Subcutaneous adipose tissue (tissue), 3 donors: Measurements from ENCODE around the gene SERP2.

GRCh38 chr13:42354951-42355504, 83.1 kb downstream of the AKAP11 start:
- PRO-cap: no peak
- RAMPAGE, long total RNA, 3 experiments: no peak in any of the 3 experiments

GRCh38 chr13:42963227-42964006, 28.6 kb downstream of the EPSTI1 start:
- PRO-cap: no peak
- RAMPAGE, long total RNA, 3 experiments: no peak in any of the 3 experiments

DNA sequence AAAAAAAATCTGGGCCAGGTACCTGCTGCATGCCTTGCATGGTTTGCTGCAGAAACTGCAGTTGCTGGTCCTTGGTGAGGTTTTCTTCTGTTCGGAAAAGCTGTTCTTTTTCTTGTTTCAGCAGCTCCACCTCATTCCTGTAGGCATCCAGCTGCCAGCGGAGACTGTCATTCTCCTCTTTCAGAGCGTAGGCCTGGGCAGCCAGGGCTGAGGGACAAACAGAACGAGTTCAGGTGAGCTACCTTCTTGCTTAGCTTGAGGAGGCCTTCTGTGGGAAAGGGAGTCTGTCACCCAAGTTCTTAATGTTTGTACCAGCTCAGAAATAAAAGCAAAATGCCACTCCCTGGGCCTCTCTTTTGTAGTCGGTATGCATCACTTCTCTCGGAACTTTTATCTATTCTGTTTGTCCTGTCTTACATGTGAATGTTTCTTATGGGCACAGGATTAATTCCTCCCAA, 275.0 kb downstream of the DNAJC15 start:
- PRO-cap: no peak
- RAMPAGE, long total RNA, 3 experiments: start-site peak on the minus strand in 1 of 3 experiments, centred at position 169 of the sequence, 8 reads per replicate

GRCh38 chr13:43331667-43331948, 308.2 kb downstream of the DNAJC15 start:
- PRO-cap: no peak
- RAMPAGE, long total RNA, 3 experiments: no peak in any of the 3 experiments

- PRO-cap: no peak
- RAMPAGE, long total RNA, 3 experiments: no peak in any of the 3 experiments
These were observed 43.8 kb downstream of the SMIM2 start for GRCh38 chr13:44117348-44117569.

GRCh38 chr13:44368364-44368563, 5.4 kb upstream of the SERP2 start:
- PRO-cap: no peak
- RAMPAGE, long total RNA, 3 experiments: no peak in any of the 3 experiments

DNA sequence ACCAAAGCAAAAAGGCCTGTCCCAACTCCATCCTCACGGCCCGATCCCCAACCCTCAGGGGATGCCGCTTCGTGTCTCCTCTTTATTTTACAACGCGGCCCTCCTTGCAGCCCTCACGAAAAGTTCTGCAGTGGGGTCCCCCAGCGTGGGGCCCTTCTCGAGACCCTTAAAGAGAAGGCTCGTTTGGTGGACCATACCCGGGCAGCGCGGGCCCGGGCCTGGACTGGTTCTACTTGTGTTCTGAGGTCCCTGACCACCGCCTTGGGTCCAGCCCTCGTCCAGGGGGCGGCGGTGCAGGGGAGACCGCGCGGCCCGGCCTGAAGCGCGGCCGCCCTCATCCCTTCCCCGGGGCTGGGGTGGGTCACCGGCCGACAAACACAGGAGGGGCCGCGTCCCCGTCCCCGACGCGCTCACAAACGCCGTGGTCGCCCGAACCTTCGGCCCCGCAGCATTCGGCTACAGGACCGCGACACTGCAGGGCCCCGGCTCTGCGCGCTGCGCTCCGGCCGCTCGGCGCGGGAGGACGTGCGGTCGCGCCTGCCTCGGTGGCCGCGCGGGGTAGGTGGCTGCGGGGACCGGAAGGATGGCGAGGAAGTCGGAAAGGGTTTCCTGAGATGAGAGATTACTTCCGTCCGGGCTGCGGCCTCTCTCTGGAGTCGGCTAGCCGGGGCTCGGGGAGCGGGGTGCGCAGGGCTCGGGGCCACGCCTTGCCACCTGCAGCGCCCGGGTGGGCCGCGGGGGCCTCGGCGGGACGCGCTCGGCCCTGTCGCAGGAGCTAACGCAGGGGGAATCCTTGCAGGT, at the start of gene SERP2:
TSS of gene SERP2 (plus strand) at position 625 of the 801 bp plus-strand sequence.
- PRO-cap: unidirectional peak, plus-strand start at position 448 of the sequence
- RAMPAGE, long total RNA, 3 experiments: no peak in any of the 3 experiments

GRCh38 chr13:44396844-44397706, 23.5 kb downstream of the SERP2 start:
- PRO-cap: bidirectional peak, plus-strand start at chr13:44397209, minus-strand start at chr13:44397074
- RAMPAGE, long total RNA, 3 experiments: no peak in any of the 3 experiments

DNA sequence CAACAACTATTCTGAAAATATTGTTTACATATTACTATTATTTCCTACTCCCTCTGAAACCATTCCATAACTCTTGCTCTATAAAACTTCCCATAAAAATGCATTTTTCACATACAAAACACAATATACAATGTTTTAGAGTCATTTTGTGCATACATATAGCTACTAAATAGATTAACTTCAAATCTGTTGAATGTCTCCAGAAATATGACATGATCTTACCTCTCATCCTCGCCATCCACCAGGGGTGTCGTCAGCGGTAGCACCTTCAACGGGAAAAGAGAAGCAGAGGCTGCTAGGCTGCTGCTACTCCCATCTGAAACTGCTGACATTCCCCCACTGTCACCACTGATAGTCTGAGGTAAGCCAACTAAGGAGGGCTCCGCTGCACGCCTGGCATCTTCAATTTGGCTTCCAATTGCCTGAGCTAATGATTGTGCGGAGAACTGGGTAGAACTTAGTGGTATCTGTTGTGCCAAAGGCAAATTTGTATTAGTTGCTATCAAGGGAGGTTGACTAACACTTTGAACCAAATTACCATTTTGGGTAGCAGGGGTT, 3.1 kb downstream of the TSC22D1 start:
- PRO-cap: no peak
- RAMPAGE, long total RNA, 3 experiments: no peak in any of the 3 experiments

- PRO-cap: no peak
- RAMPAGE, long total RNA, 3 experiments: no peak in any of the 3 experiments
These were observed 158.3 kb upstream of the TSC22D1 start for GRCh38 chr13:44734354-44734893.

DNA sequence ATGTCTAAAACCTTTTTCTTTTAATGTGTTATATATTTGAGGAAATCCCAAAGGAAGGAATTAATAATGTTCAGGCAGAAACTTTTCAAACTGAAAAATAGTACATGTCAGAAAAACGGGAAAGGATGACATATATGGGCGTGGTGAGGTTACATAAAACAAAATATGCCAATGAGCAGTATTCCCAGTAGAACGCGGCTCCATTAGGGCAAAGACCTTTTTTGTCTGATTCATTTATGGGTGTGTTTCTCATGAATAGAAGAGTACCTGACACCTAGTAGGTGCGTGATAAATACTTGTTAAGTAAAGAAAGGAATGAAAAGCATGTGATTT, 18.9 kb upstream of the KCTD4 start:
- PRO-cap: no peak
- RAMPAGE, long total RNA, 3 experiments: no peak in any of the 3 experiments

DNA sequence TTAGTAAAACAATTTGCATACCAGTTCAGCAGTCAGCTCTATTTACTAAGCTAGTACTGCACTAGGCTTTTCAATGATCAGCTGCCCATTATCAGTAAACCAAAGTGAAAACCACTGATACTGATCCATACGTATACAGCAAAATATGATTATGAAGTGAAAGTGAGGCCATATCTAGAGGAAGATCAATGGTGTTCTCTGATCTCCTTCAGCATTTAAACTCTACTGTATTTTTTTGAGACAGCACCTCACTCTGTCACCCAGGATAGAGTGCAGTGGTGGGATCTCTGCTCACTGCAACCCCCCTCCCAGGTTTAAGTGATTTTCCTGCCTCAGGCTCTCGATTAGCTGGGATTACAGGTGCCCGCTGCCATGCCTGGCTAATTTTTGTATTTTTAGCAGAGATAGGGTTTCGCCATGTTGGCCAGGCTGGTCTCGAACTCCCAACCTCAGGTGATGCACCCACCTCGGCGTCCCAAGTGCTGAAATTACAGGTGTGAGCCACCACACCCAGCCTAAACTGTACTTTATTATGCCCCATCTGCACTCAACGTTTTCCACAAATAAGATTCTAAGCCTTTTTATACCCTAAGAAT, 3.0 kb downstream of the TPT1 start:
- PRO-cap: no peak
- RAMPAGE, long total RNA, 3 experiments: no peak in any of the 3 experiments

- PRO-cap: no peak
- RAMPAGE, long total RNA, 3 experiments: no peak in any of the 3 experiments
These were observed 27.1 kb upstream of the TPT1 start for GRCh38 chr13:45367991-45368490.

DNA sequence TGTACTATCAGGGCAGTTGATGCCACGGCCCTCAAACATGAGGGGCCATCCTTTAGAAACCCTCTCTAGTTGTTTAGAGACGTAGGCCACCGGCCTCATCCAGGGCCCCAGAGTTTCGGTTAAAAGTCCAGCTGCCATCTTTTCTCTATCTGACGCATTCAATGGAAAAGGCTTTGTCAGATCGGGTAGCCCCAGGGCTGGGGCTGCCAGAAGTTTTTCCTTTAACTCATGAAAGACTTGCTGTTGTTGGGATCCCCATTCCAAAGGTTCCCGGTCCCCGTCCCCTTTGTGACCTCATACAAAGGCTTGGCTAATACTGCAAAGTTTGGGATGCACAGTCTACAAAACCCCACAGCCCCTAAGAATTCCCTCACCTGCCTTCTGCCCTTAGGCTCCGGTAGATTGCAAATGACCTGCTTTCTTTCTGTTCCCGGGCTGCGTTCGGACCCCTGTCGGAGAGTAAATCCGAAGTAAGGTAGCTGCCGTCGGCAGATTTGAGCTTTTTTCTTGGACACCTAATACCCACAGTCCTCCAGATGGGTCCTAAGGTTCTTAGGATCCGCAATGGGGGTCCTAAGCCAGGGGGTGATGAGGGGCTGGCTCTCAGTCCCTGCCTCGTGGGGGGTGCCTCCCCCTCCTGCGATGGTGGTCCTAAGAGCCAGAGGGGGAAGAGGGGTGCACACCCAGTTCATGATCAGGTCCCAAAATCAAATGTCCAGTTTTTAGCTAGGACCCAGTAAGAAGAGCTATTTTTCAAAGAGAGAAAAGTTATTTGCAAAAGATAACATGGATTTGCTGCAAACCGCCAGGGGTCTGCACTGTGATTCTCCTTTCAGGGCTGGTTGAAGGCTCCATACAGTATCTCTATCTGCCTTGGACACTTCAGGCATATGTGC, 34.6 kb downstream of the SLC25A30 start:
- PRO-cap: no peak
- RAMPAGE, long total RNA, 3 experiments: no peak in any of the 3 experiments

DNA sequence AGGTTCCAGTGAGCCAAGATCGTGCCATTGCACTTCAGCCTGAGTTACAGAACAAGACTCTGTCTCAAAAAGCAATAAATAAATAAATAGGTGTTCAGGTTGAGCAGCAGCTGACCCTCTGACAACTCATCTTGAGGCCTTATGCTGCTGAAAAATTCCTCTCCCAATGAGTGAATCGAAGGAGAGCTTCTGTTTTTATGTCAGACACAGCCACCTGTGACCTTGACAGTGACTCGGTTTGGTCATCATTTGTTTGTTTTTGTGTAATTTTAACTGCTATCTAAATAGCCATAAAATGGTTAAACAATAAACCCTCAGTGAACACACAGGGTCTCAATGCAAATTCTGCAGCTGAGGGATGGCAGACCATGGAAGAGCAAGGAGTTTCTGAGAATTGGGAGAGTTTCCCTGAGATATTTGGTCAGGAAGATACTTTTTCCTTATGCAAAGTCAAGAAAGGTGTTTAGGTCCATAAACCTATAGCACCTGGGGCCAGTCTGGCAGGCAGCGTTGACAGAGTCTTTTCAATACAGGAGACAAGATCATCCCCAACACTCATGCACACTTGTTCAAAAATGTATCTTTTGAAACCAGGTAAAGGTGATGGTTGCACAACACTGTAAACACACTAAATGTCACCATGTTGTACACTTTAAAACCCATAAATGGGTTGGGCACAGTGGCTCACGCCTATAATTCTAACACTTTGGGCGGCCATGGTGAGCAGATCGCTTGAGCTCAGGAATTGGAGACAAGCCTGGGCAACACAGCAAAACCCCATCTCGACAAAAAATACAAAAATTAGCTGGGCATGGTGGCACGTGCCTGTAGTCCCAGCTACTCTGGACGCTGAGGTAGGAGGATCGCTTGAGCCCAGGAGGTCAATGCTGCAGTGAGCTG, 16.6 kb upstream of the SLC25A30 start:
- PRO-cap: no peak
- RAMPAGE, long total RNA, 3 experiments: no peak in any of the 3 experiments

DNA sequence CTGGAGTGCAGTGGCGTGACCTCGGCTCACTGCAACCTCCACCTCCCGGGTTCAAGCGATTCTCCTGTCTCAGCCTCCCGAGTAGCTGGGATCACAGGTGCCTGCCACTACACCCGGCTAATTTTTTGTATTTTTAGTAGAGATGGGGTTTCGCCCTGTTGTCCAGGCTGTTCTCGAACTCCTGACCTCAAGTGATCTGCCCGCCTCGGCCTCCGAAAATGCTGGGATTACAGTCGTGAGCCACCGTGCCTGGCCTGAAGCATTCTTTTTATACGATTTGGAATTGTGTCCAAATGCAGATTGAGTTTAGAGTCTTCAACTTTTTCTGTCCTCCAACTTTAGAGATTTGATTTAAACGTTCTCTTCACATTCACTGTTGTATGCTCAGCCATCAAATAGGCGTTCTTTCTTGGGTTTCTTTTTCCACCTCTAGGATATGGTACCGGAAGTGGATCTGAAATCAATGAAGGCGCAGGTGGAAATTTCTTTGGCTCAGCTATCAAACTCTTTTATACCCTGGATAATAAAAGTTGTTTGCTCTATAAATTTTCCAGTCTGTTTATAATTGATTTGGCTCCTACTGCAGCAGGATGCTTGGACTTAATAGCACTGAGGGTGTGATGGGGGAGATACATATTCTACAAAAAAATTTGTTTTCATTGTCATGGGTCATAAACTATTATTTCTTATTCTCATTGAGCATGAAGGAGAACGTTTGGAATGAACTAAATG, 1.5 kb downstream of the COG3 start:
- PRO-cap: no peak
- RAMPAGE, long total RNA, 3 experiments: no peak in any of the 3 experiments

DNA sequence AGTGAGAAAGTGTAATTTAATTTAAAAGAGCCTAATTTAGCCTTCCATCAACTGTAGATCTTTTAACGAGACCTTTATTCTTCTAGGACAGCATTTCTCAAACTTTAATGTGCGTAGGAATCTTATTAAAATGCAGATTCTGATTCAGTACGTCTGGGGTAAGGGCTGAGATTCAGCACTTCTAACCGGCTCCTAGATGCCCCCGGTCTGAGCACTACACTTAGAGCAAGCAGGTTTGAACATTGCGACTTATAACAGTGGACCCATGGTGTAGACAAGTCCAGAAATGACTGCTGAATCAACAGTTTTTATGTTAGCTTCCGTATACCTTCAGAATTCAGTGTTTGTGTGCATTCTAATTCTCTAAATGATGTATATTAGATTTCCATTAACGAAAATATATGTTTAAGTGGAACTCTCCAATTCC, 17.4 kb upstream of the CPB2 start:
- PRO-cap: no peak
- RAMPAGE, long total RNA, 3 experiments: no peak in any of the 3 experiments

GRCh38 chr13:46150725-46151425, 31.1 kb downstream of the LCP1 start:
- PRO-cap: no peak
- RAMPAGE, long total RNA, 3 experiments: no peak in any of the 3 experiments

- PRO-cap: bidirectional peak, plus-strand start at chr13:46168652, minus-strand start at chr13:46168511
- RAMPAGE, long total RNA, 3 experiments: start-site peak on the minus strand in 1 of 3 experiments, at chr13:46168502-46168577 at its widest, 75 reads per replicate
These were observed 13.6 kb downstream of the LCP1 start for GRCh38 chr13:46168338-46168720.

DNA sequence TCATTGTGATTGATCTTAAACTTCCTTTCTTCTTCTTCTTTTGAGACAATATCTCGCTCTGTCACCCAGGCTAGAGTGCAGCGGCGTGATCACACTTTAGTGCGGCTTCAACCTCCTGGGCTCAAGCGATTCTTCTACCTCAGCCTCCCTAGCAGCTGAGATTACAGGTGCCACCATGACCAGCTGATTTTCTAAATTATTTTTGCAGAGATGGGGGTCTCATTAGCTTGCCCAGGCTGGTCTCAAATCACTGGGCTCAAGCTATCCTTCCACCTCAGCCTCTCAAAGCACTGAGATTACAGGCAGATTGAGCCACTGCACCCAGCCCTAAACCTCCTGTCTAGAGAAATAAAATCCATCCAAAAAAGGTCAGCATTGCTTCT, 17.9 kb downstream of the RUBCNL start:
- PRO-cap: bidirectional peak, plus-strand start outside the sequence, minus-strand start at position 292 of the sequence
- RAMPAGE, long total RNA, 3 experiments: no peak in any of the 3 experiments